ENCODE measurements around the gene GAS8.

GRCh38 chr16:89712171-89712968 is 8.3 kb downstream of the VPS9D1 start:
- PRO-cap: no peak

DNA sequence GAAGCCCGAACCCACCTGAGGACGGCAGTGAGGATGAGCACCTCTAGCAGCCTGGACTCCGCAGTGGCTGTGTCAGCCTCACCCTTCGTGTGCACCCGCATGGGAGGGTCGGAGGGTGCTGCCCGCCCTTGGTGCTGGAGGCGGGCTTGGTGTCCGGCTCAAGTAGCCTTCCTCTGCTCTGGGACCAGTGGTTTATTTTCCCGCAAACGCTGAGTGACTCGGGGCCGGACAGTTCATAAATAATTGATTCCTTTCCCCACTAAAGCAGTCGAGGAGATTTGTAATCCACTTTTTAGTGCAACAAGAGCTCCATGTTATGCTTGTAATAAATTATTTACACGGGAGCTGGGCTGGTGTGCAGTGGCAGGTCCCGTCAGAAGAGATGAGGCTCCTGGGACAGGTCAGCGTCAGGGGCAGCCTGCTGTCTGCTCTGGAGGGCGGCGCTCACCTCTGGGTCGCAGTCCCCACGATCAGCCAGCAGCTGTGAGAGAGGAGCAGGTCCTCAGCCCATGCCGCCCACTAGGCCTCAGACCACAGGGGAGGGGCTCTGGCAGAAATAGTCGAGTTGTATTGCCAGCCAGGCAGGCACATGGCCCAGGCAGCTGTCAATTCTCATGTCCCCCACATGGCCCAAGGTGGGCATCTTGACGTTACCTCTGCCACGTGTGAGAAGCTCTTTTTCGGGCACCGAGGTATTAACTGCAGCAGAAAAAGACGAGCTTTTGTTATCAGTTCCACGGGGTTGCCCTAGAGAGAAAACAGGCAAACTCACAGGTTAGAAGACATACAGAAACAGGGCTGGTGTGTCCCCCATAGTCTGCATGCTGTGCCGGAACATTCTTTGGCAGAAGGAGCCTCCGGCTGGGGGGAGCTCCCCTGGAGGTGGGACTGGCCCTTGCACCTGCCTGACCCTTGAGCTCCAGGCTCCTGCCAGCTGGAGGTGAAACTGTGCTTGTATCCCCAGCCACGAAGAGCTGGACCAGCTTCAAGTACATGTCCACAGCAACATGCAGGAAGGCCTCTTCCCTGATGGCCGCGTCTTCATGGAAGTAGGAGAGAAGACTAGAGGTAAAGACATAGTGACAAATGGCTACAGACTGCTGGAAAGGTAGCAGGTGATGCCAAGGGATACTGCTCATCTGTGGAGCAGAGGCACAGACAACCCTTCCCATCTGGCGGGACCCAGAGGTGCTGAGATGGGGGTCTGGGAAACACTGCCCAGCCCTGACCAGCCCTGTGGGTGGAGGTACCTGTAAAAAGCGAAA is 17.3 kb downstream of the ZNF276 start:
- PRO-cap: no peak

- PRO-cap: no peak
Observed at GRCh38 chr16:89830294-89830602, 2.0 kb downstream of the SPIRE2 start.

DNA sequence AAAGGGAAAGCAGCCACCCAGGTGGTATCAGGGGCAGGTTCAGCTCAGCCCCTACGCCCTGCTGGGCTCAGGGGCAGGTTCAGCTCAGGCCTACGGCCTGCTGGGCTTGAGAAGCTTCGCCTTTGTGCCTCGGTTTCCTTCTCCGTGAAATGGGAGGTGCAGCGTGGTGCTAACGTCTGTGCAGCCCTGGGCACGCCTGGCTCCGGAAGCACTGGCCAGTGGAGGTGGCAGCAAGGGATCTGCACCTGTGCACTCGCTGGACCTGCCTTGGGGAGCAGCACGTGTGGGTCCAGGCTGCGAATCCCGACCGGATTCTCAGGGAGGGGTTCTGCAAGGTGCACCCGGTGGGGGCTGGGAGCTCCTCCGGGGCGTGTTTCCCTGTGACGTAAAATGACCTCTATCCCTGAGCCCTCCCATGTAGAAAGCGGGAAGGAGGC is 5.2 kb downstream of the SPIRE2 start:
- PRO-cap: no peak

- PRO-cap: no peak
Observed at GRCh38 chr16:89833915-89834132, 5.5 kb downstream of the SPIRE2 start.

DNA sequence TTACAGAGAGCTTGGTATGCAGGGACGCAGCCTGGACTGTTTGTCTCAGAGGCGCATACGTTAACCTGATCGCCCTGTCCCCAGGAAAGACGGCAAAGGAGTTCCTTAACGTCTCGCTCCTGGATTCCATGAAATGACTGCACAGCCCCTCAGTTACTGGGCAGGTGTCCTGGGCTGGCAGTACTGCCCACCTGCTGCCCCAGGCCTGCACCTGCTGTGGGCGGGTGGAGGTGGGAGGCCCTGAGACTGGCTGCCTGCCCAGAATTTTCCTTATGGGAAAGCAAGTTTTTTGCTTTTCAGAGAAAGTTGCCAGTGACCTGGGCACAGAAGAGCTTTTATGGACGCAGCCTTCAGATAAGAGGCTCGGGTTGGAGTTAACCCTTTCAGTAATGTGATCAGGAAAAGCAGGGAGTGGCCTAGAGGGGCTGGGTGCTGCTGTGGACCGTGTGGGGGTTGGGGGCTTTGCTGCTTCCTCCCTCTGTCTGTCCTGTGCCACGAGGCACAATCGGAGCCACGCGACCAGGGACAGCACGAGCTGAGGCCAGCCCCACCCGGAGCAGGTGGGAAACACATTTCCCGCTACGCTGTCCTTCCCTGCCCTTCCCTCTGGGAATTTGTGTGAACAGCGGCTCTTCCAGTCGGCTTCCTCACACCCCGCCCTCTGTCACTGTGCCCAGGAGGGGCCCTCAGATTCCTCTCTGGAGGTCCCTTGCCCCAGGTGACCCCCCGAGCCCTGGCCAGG is 19.4 kb downstream of the SPIRE2 start:
- PRO-cap: no peak

- PRO-cap: no peak
Observed at GRCh38 chr16:89853242-89853752, 20.1 kb upstream of the TCF25 start.

DNA sequence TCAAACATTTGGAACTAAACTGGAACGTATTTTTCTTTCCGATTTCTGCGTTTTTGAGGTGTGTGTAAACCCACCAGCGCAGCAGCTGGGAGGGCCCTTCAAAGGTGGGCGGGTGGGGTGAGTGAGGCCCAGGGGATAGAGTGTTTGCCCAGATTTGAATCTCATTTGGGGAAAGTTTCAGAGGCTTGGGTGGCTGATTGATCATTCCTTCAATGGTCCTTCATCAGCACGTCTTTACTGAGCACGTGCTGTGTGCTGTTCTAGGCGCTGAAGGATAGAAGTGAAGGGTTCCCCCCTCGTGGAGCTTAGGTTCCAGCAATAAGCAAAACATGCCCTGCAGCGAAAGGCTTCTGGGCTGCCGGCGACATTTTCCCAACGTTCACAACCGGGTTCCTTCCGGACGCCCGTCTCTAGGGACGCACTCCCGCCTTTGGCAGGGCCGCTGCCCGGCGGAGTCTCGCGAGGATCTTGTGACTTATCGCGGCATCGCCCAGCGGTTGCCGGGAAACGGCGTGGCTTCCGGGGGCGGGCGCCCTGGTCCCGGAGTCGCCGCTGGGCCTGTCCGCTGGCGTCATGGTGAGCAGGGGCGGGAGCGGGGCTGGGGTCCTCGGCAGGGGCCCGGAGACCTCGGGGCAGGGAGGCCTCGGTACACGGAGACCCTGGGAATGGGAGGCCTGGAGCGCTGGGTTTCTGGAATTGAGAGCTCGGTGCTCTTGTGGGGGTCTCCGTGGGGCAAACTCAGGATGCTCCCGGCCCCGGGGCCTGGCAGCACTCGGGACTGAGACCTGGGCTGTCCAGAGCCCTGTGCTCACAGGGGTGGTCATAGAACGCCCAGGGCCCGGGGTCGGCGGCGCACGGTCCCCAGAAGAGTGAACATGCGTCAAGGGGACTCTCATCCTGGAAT is at the start of gene GAS8:
GAS8 (plus strand) TSS at position 532 of the 904 bp plus-strand sequence.
- PRO-cap: bidirectional peak, plus-strand start at position 545 of the sequence, minus-strand start at position 432 of the sequence

All from paraaortic lymph node (tissue), 1 donor.